Panc1 (cell line): Measurements from ENCODE around the genes DOK1, POLE4 and REG3A.

DNA sequence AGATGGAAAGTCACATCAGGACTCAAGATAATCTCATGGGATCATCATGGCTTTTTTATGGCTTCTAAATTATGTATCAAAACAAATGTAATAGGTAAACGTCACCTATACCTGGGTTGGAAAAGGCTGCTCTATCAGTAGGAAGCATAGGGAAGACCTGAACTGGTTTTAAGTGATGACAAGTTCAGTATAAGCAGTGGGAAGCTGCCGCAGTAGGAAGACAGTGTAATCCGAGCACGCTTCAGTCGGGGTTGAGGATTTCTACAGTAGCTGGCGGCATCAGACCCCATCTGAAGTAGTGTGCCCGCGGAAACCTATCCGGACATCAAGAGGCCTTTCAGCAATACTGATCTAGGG is 5.6 kb downstream of the LOXL3 start:
- RRBS, 2 experiments: no CpG with 5 or more reads among the region's 9 CpGs

DNA sequence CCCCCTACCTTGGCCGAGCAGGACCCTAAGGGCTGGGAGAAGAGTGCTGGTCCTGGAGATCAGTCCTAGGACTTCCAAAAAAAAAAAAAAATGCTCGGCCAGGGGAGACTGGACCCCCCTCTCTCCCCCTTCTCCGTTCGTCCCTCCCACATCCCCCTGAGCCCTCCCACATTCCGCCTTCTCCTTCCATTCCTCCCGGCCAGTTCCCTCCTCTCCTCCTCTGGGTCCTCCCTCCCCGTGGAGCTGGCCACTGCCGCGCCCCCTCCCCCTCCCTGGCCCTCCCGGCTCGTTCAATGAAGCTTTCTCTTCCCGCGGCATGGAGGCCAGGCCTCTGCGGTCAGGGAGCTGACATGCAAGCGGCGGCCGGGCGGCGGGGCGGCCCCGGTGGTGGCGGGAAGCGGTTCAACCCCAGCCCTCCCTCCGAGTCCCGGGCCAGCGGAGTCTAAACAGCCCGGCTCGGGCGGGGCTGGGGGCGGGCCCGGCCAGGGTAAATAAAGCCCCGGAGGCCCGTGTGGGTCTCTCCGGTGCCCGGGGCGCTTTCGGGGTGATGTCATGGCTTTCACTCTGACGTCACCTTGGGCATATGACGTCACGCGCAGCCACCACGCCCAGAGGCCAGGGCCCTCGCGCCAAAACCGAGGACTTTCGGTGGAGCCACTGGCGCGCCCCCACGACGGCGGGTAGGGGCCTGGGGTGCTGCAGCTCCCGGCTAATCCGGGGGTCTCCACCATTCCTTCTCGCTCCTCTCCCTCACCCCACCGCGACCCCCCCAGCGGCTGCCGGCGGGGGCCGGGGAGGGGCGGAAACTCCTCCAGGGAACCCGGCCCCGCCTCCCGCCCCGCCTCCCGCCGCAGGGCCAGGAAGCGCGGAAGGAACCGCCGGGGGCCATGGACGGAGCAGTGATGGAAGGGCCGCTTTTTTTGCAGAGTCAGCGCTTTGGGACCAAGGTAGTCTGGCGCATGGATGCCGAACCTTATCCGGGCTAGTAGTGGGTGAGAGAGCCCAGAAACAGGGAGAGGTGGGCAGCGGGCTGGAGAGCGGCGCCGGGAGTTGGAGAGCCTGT is at the start of gene DOK1:
Gene DOK1 (plus strand): TSS at position 853 of the 1,063 bp plus-strand sequence.
- RRBS, 2 experiments: 2 to 6% methylated on average over 41 of the region's 81 CpGs

- RRBS, 2 experiments: no CpG with 5 or more reads among the region's 7 CpGs
Measured at GRCh38 chr2:74559583-74560456, 5.3 kb downstream of the DOK1 start.

- RRBS, 2 experiments: no CpG with 5 or more reads among the region's 1 CpG
Measured at GRCh38 chr2:74707443-74707930, 53.4 kb downstream of the SEMA4F start.

- RRBS, 2 experiments: 6% methylated on average over 6 of the region's 38 CpGs; no CpG with 5 or more reads in 1 of the 2 experiments
Measured at GRCh38 chr2:74833440-74833996, 409 bp upstream of the HK2 start.

DNA sequence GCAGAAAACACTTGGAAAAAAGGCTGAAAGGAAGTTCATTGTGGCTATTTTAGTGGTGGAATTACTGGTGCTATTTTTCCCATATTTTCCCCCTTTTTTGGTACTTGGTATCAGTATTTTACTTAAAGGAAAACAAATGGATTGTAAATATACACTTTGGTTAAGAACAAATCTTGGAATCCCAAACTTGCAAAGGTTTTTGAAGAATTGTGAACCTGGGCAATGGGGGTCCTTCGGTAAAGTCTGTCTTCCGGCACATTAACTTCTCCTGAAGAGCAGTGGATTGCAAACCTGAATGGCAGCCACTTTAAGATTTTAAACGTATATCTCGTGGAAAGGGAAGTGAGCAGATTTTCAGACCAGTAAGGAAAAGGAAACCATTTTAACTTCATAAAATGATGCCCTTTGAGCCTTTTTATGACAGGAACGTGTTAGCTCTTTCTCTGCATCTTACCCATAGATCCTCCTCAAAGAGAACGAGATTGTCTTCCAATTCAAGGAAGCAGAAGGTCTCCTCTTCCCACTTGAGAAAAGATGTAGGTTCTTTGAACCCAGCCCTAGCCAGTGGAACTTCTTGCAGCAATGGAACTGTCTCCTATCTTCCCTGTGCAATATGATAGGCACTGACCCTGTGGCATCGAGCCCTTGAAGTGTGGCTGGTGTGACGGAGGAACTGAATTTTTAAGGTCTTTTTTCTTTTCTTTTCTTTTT is 35.5 kb downstream of the HK2 start:
- RRBS, 2 experiments: no CpG with 5 or more reads among the region's 8 CpGs

- RRBS, 2 experiments: no CpG with 5 or more reads among the region's 6 CpGs
Measured at GRCh38 chr2:74883122-74883526, 49.2 kb downstream of the HK2 start.

DNA sequence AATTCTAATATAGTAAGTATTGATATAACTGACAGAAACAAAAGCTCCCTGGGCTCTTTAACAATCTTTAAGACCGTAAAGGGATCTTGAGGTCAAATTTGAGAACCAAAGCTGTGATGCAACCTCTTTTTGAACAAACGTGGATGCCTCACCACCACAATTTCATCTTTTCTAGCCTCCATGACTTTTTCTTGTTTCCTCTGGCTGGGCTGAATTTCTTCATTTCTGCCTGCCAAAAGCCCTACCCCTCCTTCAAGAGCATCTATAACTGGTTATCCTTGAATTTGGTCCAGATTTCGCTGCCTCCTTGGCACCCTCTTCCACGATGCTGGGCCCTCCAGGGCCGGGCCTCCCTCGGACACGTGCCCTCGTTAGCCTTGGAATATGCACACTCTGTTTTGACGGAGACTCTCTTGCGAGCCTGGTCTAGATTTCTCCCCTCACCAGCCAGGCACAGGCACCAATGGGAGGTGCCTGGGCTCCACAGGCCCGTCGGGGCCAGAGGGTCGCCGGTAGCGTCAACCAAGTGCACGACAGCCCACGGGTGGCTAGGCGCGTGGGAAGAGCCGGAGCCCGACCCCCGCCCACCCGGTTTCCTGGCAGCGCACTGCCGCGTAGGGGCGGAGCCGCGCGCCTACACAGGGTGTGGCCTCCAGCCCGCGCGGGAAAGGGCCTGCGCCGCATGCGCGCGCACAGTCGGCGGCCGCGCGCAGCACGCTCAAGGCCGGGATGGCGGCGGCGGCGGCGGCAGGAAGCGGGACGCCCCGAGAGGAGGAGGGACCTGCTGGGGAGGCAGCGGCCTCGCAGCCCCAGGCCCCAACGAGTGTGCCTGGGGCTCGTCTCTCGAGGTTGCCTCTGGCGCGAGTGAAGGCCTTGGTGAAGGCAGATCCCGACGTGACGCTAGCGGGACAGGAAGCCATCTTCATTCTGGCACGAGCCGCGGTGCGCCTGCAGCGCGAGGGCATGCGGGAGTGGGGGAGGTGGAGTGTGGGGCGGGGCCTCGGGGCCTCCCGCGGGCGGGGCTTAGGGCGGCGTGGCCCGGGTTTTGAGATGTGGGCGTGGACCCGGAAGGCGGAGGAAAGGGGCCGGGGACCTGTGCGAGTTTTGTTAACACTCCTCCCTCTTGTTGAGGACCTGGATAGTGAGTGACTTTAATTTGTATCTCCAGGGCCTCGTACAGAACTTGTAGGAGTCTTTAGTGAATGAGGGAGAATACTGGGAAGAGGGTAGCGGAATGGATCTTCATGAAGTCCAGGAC is at the start of gene POLE4:
Gene POLE4 (plus strand): TSS at position 693 of the 1,258 bp plus-strand sequence.
- RRBS, 2 experiments: under 1 to 7% methylated on average over 7 of the region's 86 CpGs

DNA sequence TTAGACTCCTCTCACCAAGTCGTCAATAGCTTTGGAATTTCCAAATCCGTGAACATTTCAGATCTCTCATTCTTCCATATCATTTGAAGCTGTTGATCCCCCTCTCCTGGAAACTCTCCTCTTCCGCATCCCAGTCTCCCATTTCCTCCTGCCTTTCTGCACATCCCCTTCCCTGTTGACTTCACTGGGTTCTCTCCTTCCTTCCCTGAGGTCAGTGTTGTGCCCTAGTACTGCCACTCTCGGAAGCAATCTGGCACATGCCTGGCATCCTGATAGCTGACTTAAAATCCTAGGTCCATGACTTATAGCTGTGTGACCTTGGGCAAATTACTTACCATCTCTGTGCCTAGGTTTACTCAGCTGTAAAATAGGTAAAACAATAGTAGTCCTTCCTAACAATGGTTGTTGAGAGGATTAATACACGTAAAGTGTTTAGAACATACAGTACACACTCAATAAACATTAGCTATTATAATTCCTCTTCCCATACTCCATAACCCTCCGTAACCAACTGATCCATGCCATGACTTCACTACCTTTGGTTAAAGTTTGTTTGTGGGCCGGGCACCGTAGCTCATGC is 9.3 kb downstream of the EVA1A start:
- RRBS, 2 experiments: no CpG with 5 or more reads among the region's 8 CpGs

DNA sequence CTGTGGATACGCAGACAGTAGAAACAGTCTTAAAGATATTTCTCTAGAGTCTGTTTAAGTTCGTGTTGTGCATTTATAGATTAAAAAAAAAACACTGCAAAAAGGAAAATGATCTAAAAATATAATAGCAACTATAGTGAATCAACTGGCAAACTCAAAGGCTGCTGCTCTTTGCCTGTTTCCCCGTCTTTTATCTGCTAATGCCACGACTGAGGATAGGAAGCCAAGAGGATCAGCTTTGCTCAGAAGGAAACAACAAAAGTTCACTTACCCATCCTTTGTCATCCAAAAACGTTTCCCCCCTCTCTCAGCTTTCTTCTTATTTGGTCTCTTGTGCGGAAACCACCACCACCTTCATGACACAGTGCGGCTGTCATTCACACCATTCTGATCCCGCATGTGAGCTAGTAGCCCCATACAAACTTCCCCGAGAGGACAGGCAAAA is 757 bp downstream of the LRRTM4 start:
- RRBS, 2 experiments: no CpG with 5 or more reads among the region's 9 CpGs

- RRBS, 2 experiments: no CpG with 5 or more reads among the region's 1 CpG
Measured at GRCh38 chr2:78708272-78708666, 317.2 kb upstream of the REG3G start.

GRCh38 chr2:79122796-79123212 is 2.5 kb downstream of the REG1A start:
- RRBS, 2 experiments: no CpG with 5 or more reads among the region's 3 CpGs

GRCh38 chr2:79159130-79159810 is at the start of gene REG3A:
Gene REG3A, minus strand, starts transcription at chr2:79159753.
- RRBS, 2 experiments: no CpG with 5 or more reads among the region's 4 CpGs

DNA sequence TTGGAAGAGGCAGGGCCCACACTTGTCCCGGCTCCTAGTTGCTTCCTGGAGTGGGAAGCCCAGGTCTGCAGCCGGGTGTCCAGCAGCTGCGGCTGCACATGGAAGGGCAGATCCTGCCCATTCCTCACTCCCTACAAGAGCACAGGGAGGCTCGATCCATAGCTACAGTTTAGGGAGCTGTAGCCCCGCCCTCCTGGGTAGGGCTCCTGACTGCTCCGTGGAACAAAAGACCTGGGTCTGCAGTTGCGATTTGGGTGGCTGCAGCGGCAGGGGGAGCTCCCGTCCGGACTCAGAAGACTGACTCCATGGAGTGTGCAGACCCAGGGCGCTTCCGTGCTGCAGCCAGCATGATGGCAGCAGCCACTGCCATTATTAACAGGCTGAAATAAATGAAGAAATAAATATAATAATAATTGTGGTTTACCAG is 157.3 kb downstream of the CTNNA2 start:
- RRBS, 2 experiments: 70 to 80% methylated on average over 1 of the region's 12 CpGs

- RRBS, 2 experiments: no CpG with 5 or more reads among the region's 6 CpGs
Measured at GRCh38 chr2:79832265-79833072, 319.6 kb downstream of the CTNNA2 start.

- RRBS, 2 experiments: no CpG with 5 or more reads among the region's 3 CpGs
Measured at GRCh38 chr2:80489671-80490155, 185.2 kb upstream of the LRRTM1 start.

DNA sequence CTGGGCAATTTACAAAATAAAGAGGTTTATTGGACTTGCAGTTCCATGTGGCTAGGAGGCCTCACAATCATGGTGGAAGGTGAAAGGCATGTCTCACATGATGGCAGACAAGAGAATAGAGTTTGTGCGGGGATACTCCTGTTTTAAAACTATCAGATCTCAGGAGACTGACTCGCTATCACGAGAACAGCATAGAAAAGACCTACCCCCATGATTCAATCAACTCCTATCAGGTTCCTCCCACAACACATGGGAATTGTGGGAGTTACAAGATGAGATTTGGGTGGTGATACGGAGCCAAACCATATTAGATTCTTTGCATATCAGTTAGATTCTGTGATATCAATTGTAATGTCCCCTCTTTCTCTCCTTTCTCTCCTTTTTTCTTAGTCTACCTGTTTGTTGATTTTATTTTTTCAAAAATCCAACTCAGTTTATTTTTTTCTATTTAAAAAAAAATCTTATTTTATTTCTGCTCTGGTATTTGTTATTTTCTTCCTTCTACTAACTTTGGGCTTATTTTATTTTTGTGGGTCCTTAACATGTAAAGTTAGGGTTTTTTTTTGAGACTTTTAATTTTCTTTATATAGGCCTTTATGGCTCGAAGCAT is 1178.8 kb upstream of the LRRTM1 start:
- RRBS, 2 experiments: no CpG with 5 or more reads among the region's 5 CpGs

GRCh38 chr2:83370338-83370854 is 1088.7 kb downstream of the SUCLG1 start:
- RRBS, 2 experiments: no CpG with 5 or more reads among the region's 2 CpGs

- RRBS, 2 experiments: no CpG with 5 or more reads among the region's 3 CpGs
Measured at GRCh38 chr2:84686900-84687359, 170.6 kb downstream of the DNAH6 start.

DNA sequence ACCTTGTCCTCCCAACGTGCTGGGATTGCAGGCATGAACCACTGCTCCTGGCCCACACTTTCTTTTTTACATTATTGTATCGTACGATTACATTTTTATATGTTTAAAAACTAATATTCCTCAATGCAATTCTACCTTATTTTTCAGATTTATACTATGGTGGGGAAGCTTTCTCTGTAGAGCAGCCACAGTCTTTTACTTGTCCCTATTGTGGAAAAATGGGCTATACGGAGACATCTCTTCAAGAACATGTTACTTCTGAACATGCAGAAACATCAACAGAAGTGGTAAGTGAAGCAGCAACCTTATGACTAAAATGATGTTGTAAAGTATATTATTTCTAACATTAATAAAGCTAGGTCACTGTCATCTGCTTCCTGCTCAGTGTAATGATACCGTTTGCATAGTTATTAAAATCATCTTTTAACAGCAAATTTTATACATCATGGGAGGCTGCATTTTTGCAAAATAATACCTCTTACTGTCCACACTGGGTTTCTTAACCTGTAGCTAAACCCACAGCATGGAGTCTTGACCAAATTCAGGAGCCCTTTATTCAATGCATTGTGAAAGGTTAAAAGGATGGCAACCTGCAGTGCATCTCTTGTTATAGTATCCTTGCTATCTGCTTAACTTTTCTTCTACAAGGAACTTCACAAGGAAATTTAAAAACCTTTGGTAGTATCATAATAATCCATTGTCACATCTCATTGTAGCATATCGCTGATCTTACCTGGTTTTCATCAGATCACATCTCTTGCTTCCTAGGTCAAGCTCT is 64.1 kb downstream of the KCMF1 start:
- RRBS, 2 experiments: no CpG with 5 or more reads among the region's 6 CpGs